Duodenum (tissue), 1 donor: Measurements from ENCODE around the genes GPRASP3, TCEAL7 and TCEAL4.

DNA sequence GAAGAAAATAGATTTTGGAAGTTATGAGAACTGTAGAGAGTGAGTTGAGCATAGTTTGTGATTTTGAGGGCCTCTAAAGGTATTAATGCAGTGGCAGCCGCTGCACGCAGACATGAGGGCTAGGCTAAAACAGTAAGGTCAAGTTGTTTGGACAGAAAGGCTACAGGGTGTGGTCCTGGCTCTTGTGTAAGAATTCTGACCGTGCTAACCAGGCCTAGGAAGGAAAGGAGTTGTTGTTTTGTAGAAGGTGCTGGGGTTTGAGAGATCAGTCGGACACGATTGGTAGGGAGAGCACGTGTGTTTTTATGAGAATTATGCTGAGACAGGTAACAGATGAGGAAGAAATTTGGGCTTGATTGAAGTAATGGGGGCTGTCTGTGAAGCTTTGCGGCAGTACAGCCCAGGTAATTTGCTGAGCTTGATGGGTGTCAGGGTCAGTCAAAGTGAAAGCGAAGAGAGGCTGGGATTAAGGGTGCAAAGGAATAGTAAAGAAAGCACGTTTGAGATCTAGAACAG, 1026.9 kb downstream of the FAM133A start:
- PRO-cap: no peak

GRCh38 chrX:95218943-95219468, 1465.6 kb upstream of the DIAPH2 start:
- PRO-cap: no peak

- PRO-cap: no peak
These were observed 79.4 kb downstream of the DIAPH2 start for GRCh38 chrX:96764013-96764549.

- PRO-cap: no peak
These were observed 110.7 kb downstream of the RPA4 start for GRCh38 chrX:96994393-96994891.

DNA sequence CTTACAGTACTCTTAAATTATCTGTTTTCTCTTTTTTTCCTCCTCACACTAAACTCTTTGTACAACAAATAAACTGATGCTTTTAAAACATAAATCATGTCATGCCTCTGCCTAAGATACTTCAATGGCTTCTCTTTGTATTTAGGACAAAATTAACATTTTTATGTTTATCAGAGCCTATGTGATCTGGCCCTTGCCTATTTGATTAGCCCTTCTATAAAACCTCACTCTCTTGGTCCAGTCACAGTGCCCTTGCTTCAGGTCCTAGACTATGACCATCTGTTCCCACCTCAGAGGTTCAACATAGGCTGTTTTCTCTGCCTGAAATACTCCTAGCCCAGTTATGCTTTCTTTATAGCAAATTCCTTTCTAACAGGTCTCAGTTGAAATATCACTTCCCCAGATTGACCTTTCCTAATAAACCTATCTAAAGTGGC, 226.8 kb downstream of the PCDH19 start:
- PRO-cap: no peak

DNA sequence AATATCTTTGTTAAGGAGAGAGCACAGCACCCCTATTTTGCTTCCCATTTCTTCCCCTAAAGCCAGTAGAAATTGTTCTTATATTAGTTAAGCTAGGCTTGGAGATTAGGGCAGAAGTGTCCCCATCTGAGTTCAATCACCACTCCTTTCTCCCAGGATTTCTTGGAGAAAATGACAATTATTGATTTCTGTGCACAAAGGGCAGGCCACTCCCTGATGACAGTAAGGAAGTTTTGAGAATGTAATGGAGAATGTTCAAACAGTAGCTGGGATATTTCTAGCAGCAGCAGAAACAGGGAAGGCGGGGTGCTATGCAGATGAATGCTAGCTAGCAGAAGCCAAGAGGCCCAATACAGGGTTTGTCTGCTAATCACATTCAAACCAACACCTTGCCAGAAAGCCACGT, 84.4 kb upstream of the PCDH19 start:
- PRO-cap: unidirectional peak, plus-strand start at position 289 of the sequence

DNA sequence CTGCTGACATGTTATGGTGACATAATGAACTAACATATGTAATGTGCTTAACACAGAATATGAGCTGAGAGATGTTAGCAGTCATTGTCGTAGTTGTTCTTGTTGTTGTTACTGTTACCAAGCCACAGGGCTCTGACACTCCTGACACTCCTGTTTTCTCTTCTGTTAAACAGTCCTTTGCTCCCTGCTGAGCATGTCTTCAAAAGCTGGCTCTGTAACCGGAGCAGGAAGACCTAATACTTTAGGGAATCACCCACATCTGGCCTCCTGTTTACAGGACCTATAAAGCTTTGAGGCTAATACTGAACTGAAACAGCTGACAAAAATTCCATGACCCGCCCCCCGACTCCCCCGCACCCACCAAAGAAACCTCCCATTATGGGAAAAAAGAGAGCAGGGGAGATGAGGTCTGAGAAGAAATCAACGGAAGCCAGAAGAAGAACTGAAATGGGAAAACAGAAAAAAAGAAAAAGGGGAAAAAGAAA, 5.1 kb downstream of the SRPX2 start:
- PRO-cap: no peak

DNA sequence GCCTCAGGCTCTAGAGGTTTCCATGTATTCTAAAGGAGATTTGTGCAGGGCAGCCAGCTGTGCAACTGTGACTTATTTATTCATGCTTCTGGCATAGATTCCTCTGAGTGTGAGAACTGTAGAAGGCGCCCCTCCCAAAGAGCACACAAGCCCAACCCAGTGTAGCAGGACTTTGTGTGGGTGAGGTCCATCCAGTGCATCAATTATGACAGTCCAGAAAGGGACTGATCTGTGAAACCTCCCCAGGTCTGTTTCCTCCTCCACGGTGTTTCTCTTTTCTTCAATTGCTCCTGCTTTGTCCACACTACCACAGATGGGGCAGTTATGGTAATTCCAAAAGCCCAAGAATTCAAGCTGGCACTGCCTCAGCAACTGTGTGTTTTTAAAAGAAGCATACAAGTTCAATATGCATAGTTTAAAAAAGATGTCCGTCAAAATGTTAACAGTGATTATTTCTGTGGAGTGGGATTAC, 14.4 kb upstream of the SYTL4 start:
- PRO-cap: no peak

- PRO-cap: no peak
These were observed 17.4 kb downstream of the ARL13A start for GRCh38 chrX:100986780-100987431.

DNA sequence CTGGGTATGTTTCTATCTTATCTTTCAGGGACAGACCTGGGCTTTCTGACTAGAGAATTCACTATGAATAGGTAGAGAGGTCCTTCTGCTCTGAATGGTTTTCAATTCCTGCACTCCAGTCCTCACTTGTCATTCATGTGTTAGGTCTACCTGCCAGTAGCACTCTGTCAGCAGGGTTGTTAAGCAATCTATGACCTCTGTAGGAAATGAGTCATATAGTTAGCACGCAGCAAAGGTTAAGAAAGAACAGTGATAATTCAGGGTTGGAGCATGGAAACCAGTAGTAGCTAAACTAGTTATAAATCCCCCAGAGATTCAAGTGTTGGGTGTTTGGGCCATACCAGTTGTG, 24.9 kb downstream of the ARL13A start:
- PRO-cap: unidirectional peak, minus-strand start at position 137 of the sequence

- PRO-cap: no peak
These were observed 652 bp downstream of the GLA start for GRCh38 chrX:101406891-101407655.

DNA sequence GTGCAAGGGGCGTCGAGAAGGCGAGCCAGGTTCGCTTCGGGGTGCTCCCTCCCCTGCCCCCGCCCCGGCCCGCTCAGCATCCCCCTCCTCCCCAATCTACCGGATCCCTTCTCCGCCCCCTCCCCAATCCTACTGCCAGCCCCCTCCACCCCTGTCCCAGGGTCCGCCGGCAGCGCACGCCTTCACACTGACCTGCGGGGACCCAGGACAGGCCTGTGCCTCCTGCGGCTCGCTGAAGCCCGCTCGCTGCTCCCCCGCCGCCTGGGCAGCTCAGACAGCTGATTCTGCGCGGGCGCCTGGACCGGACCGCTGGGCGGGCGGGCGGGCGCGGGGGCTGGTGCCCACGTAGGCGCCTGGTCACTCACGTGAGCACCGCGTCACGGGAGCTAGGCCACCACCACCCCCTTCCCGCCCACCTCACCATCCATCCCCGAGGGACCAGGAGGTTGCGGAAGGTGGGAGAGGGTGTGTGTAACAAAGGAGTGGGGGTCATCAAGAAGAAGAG, 13.6 kb downstream of the BEX5 start:
- PRO-cap: no peak

GRCh38 chrX:102651649-102651954, 319 bp downstream of the GPRASP1 start:
- PRO-cap: no peak

GRCh38 chrX:102655267-102655847, 4.1 kb downstream of the GPRASP1 start:
- PRO-cap: no peak

DNA sequence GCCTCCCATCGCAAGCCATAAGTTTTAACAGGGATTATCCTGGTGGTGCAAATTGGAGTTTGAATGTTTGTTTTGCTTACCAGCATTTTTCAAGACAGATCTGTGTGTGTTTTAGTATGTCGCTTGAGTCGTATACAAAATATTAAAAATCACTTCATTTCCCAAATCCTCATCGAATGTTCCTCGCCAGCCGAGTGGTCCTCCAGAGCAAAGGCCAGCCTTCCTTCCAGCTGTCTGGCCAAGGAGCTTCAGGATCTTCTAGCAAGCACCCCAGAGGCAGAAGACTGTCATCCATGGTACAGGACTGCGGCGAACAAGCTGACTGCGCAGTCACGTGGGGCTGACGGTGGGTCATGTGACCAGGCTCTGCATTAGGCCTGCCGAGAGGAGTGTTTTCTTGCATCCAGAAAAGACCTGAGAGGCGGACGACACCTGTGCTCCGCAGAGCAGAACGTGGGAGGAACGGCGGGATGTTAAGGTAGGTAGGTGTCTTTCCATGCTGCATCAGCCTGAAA, at the start of gene GPRASP3:
Gene GPRASP3 (plus strand): TSS at position 400 of the 515 bp plus-strand sequence.
- PRO-cap: bidirectional peak, plus-strand start at position 406 of the sequence, minus-strand start at position 286 of the sequence

- PRO-cap: no peak
These were observed 22.1 kb upstream of the RAB40AL start for GRCh38 chrX:102914862-102915518.

DNA sequence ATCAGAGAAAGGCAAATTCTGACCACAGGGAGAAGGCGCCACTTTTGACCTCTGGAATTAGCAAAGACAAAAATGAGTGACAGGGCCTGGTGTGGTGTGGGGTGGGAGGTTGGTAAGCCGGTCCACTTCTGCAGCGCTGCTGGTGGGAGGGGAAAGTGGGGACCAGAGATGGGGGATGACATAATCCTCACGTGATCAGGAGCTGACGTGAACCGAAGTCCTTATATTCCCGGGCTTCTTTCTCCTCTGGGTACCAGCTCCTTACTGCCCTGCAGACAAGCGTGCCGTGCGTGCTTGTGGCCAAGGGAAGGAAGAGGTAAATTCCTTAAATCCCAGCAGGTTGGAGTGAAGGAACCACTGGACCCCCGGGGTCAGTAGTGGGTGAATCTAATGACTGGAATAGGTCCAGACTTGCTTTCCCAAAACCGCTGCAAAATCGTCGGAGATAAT, at the start of gene TCEAL7:
Gene TCEAL7 (plus strand): TSS at position 251 of the 450 bp plus-strand sequence.
- PRO-cap: no peak

GRCh38 chrX:103585354-103585831, at the start of gene TCEAL4:
TSS of gene TCEAL4 (plus strand) at chrX:103585515.
- PRO-cap: unidirectional peak, plus-strand start at chrX:103585558

GRCh38 chrX:104135565-104136207, 21.1 kb downstream of the SLC25A53 start:
- PRO-cap: no peak

GRCh38 chrX:105449827-105450147, 229.3 kb upstream of the TEX13A start:
- PRO-cap: no peak